Psoas muscle (tissue), 2 donors: ENCODE results near the genes TANK, GALNT3 and B3GALT1.

- PRO-cap, 2 experiments: no peak in any of the 2 experiments
Observed at GRCh38 chr2:159802563-159803048, 4.6 kb upstream of the CD302 start.

- PRO-cap, 2 experiments: no peak in any of the 2 experiments
Observed at GRCh38 chr2:160228386-160229000, 28.4 kb upstream of the ITGB6 start.

DNA sequence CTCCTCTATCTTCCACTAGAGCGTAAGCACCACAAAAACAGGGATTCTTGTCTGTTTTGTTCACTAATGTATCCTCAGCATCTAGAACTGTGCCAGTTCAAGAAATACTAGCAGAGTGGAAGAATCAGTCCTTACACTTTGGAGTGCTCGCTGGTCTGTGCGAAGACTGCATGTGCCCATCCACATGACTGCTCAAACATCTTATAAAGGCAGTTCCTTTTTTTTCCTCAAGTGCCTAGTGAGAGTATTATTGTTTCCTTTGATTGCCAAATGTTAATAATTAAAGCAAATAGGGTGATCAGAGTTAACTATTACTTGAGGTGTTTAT, 45.5 kb upstream of the ITGB6 start:
- PRO-cap, 2 experiments: no peak in any of the 2 experiments

GRCh38 chr2:161160150-161161227, at the start of gene TANK:
Gene TANK (plus strand): TSS chr2:161160428.
- PRO-cap, 2 experiments: peak in 2 of 2 experiments; most common plus-strand start chr2:161160428 (in 2); most common minus-strand start chr2:161160875 (in 2)

- PRO-cap, 2 experiments: no peak in any of the 2 experiments
Observed at GRCh38 chr2:161161228-161161642, 1.0 kb downstream of the TANK start.

GRCh38 chr2:161992549-161992953, 81.5 kb downstream of the DPP4 start:
- PRO-cap, 2 experiments: no peak in any of the 2 experiments

DNA sequence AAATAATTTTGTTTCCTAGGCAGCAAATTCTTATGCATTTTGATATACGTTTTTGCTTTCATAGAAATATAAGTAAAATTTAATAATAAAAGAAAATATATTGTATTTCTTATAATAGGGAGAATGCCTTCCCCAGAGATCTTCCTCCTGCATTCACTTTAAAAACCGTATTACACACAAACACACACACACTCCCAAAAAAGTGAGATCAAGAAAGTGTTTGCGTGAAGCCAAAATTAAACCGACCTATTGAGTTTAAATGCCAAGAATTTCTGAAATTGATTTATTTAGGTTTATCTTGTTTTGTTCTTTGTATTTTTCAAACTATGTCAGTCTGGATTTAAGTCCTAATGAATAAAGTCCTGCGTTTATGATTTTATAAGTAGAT, 21.5 kb downstream of the IFIH1 start:
- PRO-cap, 2 experiments: no peak in any of the 2 experiments

DNA sequence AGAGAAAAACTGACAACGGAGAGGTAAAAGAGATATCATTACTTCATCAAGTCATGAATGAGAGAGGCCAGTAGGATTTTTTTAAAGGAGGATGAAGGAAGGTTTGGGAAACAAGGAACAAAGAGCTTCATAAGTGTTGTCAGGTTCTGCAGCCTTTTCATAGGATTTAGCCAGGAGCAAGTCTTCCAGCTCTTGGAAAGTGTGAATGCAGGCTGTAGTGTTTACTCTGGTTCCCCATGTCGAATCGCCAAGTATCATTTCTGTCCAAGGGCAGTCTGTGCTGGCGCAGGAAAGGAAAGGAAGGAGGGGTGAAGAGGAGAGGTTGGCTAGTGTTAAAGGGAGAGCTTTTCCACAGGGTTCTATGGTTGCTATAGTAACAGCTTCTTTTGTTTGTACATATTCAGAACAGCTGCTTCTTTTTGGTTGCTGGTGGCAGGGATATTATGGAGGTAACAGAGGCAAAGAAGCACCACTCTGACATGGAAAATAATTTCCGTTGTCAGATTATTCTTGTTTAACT, 70.0 kb downstream of the KCNH7 start:
- PRO-cap, 2 experiments: no peak in any of the 2 experiments

GRCh38 chr2:163593046-163593303, 142.8 kb downstream of the FIGN start:
- PRO-cap, 2 experiments: no peak in any of the 2 experiments

GRCh38 chr2:164560944-164561391, 60.3 kb downstream of the GRB14 start:
- PRO-cap, 2 experiments: no peak in any of the 2 experiments

DNA sequence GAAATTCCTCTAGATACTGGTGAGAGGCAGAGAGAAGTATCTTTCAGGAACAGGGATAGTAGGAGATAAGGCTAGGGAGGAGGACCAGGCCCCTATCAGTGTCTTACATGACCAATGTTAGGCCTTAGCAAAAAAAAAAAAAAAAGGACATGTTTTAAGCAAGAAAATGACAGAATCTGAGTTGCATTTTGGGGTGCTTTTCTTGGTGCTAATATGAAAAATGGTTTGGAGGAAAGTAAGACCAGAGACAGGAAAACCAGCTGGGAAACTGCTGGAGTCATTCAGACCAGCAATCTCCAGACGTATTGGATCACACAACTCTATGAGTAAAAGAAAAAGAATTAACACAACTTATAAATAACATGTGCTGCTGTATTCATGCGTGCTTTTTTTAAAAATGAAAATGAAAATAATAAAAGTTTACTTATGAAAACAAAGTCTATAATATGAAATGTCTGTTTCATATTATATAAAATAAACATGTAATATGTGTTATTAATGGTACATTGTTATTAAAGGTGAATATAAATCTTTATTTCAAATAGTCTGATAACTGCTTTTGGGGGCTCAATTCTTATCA, 37.6 kb downstream of the COBLL1 start:
- PRO-cap, 2 experiments: no peak in any of the 2 experiments

- PRO-cap, 2 experiments: no peak in any of the 2 experiments
Observed at GRCh38 chr2:165055075-165055462, 99.7 kb upstream of the SLC38A11 start.

GRCh38 chr2:165793697-165794466, at the start of gene GALNT3:
Gene GALNT3 (minus strand): TSS chr2:165794247.
- PRO-cap, 2 experiments: no peak in any of the 2 experiments

GRCh38 chr2:167135532-167136130, 157.2 kb upstream of the B3GALT1 start:
- PRO-cap, 2 experiments: no peak in any of the 2 experiments

DNA sequence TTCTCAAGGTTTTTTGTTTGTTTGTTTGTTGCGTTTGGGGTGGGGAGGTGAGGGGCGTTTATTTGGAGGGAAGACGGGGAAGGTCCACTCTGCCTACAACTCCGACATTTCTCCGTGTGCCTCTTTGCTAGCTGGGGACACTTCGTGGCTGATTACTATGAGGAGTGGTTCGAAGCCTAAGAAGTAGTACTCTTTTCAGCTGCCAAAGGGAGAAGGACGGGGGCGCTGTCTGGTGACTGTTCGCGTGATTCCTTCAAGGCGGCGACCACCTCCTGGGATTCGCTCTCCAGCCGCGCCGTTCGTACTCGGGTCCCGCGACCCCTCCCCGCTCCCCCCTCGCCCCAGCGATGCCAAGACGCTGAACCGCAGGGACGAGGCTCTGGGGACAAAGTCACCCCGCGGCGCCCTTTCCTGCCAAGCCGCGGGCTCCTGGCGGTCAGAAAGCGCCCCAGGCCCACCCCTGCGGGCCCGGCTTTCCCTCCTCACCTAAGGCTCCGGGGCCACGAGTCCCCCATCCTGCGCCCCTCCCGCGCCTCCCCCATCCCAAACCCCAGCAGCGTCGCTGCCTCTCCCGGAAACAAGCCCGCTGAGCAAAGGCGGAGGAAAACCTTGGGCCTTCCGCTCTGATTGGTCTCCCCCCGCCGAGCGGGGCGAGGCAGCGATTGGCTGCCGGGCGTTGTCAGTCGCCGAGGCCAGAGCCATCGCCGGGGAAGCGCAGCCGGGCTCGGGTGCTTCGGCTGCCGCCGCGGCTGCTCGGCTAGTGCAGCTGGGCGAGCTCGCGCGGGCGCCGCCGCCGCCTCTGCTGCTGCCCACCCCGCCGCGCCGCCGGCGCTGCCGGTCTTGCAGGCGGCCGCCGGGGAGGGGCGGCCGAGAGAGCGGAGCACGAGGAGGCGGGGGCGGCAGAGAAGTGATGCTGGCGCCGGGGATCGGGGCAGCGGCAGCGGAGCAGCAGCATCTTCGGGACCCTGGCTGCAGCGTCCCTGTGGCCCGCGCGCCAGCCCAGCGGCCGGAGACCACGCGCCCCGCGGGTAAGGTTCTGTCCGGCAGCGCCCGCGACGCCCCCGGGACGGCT, at the start of gene B3GALT1:
B3GALT1 (plus strand) TSS at position 695 of the 1,072 bp plus-strand sequence.
- PRO-cap, 2 experiments: peak in 2 of 2 experiments; most common plus-strand start position 695 of the sequence (in 2); most common minus-strand start position 579 of the sequence (in 2)

- PRO-cap, 2 experiments: no peak in any of the 2 experiments
Observed at GRCh38 chr2:167406334-167407255, 113.8 kb downstream of the B3GALT1 start.

- PRO-cap, 2 experiments: no peak in any of the 2 experiments
Observed at GRCh38 chr2:167827413-167827756, 420.0 kb downstream of the STK39 start.

DNA sequence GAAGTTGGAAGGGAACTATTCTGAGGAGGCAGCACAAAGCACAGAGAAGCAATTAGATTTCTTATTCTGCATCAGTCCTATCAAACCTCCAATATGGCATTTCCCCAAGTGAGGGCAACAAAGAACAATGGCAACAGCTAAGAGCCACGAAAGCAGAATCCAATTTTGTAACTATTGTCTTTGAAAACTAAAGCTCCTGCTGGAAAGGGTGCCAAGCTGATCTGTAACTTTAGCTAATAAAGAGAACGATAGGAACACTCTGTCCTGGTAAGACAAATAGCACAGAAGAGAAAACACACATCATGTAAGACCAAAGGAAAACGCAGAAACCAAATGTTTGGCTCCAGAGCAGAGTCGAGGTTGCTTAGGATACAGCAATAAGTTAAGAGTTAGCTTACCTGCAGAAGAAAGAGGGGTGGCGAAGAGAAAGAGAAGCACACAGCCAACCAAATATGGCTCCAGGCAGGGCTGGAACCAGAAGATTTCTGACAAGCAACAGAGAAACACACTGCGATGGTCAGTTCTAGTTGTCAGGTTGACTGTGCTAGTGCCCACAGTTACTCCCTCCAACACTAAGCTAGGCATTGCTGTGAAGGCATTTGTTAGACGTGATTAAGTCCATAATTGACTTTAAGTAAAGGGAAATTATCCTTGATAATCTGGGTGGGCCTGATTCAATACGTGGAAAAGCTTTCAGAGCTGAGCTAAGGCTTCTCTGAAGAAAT, 160.4 kb downstream of the STK39 start:
- PRO-cap, 2 experiments: no peak in any of the 2 experiments

- PRO-cap, 2 experiments: no peak in any of the 2 experiments
Observed at GRCh38 chr2:168093630-168094129, 153.7 kb downstream of the STK39 start.

- PRO-cap, 2 experiments: no peak in any of the 2 experiments
Observed at GRCh38 chr2:168163699-168164128, 83.7 kb downstream of the STK39 start.